Upper lobe of left lung (tissue), 5 donors: ENCODE results near the gene PRLR.

DNA sequence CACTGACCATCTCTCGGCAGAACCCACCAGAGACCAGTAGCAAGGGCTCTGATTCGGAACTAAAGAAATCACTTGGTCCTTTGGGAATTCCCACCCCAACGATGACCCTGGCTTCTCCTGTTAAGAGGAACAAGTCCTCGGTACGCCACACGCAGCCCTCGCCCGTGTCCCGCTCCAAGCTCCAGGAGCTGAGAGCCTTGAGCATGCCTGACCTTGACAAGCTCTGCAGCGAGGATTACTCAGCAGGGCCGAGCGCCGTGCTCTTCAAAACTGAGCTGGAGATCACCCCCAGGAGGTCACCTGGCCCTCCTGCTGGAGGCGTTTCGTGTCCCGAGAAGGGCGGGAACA lies 83.4 kb downstream of the GOLPH3 start:
- PRO-cap, 2 experiments, result no peak in any of the 2 experiments
- RAMPAGE, long total RNA, 4 experiments, result no peak in any of the 4 experiments

GRCh38 chr5:32099872-32101015 lies 73.9 kb downstream of the GOLPH3 start:
- PRO-cap, 2 experiments, result no peak in any of the 2 experiments
- RAMPAGE, long total RNA, 4 experiments, result no peak in any of the 4 experiments

DNA sequence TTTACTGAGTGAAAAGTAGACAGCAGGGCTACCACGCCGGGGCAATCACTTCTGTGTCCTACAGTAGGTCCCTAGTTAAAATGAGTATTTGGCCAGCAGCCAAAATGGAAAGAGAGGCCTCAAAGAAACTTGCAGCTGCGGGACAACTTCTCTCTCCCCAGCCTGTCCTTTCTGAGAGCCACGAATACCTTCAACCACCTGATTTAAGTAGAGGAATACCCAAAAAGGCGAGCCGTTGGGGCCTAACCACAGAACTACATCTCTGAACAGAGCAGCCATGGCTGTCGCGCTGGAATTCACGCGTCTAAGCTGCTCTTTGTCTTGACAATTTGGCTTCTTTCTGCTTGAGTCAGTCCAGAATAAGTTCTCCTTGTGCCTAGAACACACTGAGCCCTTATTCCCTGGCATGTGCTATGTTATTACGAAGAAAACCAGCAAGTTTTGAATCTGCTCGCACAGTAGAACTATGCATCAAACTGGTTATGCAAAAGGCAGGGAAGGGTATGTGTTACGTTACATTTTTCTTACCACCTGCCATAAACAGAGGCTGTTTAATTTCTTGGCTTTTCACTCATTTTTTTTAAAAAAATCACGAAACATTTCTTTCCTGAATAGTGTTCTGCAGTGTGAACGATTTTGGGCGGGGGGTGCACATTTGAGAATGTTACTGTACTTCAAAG lies 43.9 kb upstream of the GOLPH3 start:
- PRO-cap, 2 experiments, result no peak in any of the 2 experiments
- RAMPAGE, long total RNA, 4 experiments, result no peak in any of the 4 experiments

DNA sequence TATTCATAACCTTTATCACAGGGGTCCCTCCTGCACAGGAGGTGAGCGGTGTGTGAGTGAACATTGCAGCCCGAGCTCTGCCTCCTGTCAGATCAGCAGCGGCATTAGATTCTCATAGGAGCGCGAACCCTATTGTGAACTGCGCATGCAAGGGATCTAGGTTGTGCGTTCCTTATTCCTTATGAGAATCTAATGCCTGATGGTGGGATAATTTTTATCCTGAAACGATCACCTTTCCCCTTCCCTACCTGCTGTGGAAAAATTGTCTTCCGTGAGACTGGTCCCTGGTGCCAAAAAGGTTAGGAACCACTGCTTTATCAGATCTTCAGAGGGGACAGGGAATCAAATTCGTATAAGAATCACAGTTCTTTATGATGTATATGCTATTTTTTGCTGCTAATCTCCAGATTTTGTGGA lies 9.2 kb downstream of the SUB1 start:
- PRO-cap, 2 experiments, result no peak in any of the 2 experiments
- RAMPAGE, long total RNA, 4 experiments, result no peak in any of the 4 experiments

DNA sequence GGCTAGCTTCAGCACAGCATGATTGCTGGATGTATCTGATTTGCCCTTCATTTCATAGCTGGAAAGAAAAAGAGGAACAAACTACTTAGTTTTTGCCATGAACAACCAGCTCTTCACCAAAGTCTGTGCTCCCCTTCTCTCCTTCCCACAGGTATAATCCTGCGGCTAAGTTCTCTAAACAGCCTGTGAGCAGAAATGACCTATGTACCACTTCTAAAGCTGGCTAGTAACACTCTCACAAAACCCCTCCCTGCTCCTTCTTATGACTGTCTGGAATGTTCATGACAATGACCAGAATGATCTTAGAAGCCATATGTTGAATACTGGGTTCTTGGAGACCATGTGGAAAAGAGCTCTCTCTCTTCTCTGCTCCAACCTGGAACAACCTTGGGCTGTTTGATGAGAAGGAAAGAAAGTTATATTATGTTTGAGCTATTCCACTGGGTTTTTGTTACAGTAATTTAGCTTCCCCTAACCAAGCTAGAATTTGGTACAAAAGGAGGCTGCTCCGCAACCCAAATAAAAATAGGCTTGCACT lies 12.9 kb upstream of the AMACR start:
- PRO-cap, 2 experiments, result no peak in any of the 2 experiments
- RAMPAGE, long total RNA, 4 experiments, result no peak in any of the 4 experiments

GRCh38 chr5:34181264-34181482 lies 138.2 kb upstream of the C1QTNF3 start:
- PRO-cap, 2 experiments, result no peak in any of the 2 experiments
- RAMPAGE, long total RNA, 4 experiments, result no peak in any of the 4 experiments

- PRO-cap, 2 experiments, result no peak in any of the 2 experiments
- RAMPAGE, long total RNA, 4 experiments, result no peak in any of the 4 experiments
Observed at GRCh38 chr5:34490232-34490982, 165.7 kb upstream of the RAI14 start.

DNA sequence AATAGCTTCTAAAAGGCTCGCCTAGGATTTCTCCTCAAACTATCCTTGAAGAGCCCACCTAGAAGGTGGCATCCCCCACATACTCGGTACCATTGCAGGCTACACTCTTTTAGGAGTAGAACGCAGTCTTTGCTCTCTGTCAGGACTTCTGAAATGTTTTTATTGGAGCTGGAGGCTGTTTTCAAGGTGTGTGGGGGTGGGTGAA lies 159.6 kb upstream of the RAI14 start:
- PRO-cap, 2 experiments, result no peak in any of the 2 experiments
- RAMPAGE, long total RNA, 4 experiments, result no peak in any of the 4 experiments

GRCh38 chr5:34656710-34657381 lies 718 bp downstream of the RAI14 start:
- PRO-cap, 2 experiments, result no peak in any of the 2 experiments
- RAMPAGE, long total RNA, 4 experiments, result no peak in any of the 4 experiments

DNA sequence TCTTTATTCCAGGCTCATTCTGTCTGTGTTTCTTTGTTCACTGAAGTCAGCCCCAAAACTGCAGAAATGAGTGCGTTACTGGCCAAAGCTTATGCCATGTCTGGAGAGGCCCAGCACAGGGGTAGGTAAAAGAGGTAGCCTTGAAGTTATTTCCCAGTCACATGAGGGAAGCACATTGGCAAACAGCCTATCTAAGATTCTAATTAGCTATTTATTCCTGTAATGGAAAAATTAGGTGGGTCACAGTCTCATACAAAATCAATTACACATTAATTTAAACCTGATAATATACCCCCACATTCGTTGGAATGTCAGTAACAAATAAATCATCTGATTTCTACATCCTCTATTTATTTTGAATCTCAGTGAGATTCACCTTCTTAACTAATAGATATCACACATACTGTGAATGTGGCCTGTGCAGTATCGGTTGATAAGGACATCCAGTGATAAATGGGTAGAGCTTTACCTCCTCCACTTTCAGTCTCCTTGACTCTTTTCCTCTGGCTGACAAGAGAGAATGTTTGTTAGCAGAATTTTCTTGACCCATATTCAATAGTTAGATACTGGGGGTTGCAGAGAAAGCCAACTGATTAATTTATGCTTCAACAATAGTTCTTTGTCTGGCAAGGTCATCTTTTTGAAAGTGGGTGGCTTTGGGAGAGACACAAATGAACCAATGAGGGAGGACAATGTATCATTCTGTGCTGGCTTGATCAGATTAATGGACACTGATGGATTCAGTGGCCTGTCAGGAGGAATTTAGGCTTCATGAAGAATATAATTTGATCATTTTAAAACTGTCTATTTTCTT lies 30.1 kb downstream of the TTC23L start:
- PRO-cap, 2 experiments, result no peak in any of the 2 experiments
- RAMPAGE, long total RNA, 4 experiments, result no peak in any of the 4 experiments

- PRO-cap, 2 experiments, result no peak in any of the 2 experiments
- RAMPAGE, long total RNA, 4 experiments, result no peak in any of the 4 experiments
Observed at GRCh38 chr5:34935482-34936040, 6.2 kb downstream of the DNAJC21 start.

DNA sequence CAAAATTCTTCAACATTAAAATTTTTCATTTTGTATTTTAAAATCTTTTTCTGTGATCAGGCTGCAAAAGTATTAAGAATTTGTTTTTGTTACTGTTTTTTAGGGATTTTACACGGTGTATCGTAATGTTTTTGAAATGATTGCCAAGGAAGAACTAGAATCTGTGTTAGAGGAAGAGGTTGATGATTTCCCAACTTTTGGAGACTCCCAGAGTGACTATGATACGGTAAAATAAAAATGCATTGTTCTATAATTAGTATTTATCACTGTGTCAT lies 6.6 kb downstream of the DNAJC21 start:
- PRO-cap, 2 experiments, result no peak in any of the 2 experiments
- RAMPAGE, long total RNA, 4 experiments, result start-site peak on the plus strand in 2 of 4 experiments, centred at positions 168 to 172 of the sequence, 26 to 35 reads per replicate

DNA sequence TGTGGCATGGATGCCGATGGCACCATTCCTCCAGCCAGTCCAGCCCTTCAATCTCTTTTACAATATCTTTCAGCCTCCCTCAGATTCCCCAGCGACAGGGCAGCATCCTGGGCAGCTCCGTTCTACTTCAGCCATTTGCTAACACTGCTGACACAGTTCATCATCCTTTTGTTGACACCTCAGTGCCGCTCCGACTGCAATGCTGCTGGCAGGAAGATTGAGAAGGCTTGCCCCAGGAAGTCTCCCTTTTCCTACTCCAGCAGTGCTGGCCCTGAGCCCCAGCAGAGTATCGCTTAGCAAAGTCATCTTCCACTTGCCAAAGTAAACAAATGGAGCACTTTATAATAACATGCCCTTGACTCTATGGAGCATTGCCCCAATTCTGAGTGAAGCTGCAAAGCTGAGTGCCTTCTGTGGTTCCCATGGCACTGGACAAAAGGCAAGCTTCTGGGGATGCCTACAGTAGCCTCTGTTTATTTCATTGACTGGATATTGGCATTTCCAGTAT lies 32.2 kb downstream of the PRLR start:
- PRO-cap, 2 experiments, result no peak in any of the 2 experiments
- RAMPAGE, long total RNA, 4 experiments, result no peak in any of the 4 experiments

DNA sequence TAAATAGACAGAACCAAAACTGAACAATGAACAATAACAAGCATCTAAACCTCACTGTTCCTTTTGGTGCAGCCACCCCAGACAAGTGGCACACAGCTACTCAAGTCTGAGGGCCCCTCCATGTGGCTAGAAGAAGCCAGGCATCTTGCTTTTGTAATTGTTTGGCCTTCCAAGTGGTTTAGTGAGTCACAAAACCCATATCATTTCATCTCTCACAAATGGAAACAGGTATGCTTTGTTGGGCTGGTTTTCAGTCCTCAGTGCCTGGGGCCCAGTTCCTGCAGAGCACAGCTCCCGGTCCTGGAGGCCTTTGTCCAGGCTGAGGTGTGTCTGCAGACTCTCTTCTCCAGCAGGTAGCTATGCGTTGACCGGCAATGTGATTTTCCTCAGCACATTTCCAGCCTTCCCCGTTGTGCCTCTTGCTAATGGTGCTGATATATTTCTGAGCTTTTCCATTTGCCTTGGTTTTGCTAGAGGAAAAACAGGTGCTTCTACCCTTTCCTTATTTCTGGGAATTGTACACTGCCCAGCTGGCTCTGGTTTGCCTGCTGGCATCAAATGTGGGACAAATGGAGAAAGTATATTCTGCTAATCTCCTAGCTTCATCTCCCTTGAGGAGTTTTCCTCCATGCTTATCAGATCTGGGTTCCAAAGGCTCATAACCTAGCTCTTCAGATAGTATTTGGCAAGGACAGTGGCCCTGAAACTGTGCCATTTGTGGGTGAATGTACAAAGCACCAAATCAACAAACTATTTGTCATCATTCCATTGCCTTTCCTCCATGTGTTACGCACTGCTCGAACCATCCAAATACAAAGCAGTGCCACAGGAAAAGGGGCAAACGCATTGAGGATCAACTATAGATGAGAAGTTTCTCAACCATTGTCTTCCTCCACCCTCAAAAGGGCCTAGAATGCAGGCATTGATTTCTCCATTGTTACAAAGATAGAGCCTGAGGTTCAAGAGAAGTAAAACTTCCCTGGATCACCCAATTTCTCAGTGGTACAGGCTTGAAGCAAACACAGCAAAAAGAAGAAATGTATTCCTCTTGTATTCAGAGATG lies 16.3 kb downstream of the PRLR start:
- PRO-cap, 2 experiments, result no peak in any of the 2 experiments
- RAMPAGE, long total RNA, 4 experiments, result no peak in any of the 4 experiments

GRCh38 chr5:35230166-35230758 lies at the start of gene PRLR:
TSS of gene PRLR (minus strand) at chr5:35230487.
- PRO-cap, 2 experiments, result no peak in any of the 2 experiments
- RAMPAGE, long total RNA, 4 experiments, result start-site peak on the minus strand in 1 of 4 experiments, at chr5:35230469-35230533 at its widest, 23 reads per replicate

DNA sequence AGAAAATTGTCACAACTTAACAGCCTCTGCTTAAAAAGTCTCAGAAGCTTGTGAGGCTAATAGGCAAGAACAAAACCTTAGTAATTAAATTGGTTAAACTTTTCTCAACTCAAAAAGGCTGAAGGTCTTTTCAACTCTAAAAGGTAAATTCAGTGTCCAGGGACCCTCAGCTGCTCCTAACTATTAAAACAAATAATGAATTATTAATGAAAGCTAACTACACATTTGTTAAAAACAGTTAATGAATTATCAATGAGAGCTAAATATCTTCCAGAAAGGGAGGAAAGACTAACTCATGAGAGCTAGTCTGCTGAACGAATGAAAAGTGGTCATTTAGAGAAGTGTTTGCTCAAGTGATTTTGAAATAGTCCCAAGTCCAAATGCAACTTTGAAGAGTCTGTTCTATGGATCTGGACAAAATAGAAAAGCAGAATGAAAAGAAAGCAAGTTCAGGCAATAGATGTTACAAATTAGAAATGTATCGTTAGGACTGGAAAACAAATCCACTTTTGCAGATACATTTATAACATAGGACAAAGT lies 133.9 kb upstream of the SPEF2 start:
- PRO-cap, 2 experiments, result no peak in any of the 2 experiments
- RAMPAGE, long total RNA, 4 experiments, result no peak in any of the 4 experiments

DNA sequence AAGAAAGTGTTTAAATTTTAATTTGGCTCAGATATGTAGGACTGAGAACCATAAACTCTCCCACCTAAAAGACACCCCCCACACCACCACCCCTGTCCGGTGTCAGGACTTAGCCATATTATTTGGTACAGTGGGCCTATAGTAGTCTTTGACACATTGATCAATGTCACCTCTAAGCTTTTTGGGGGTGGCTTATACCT lies 59.1 kb downstream of the SPEF2 start:
- PRO-cap, 2 experiments, result no peak in any of the 2 experiments
- RAMPAGE, long total RNA, 4 experiments, result no peak in any of the 4 experiments

- PRO-cap, 2 experiments, result no peak in any of the 2 experiments
- RAMPAGE, long total RNA, 4 experiments, result no peak in any of the 4 experiments
Observed at GRCh38 chr5:35924797-35925458, 13.5 kb downstream of the CAPSL start.

GRCh38 chr5:36070978-36071523 lies 4.4 kb upstream of the UGT3A2 start:
- PRO-cap, 2 experiments, result no peak in any of the 2 experiments
- RAMPAGE, long total RNA, 4 experiments, result no peak in any of the 4 experiments

GRCh38 chr5:36279220-36279632 lies 22.5 kb downstream of the RANBP3L start:
- PRO-cap, 2 experiments, result no peak in any of the 2 experiments
- RAMPAGE, long total RNA, 4 experiments, result no peak in any of the 4 experiments